Neural cell (in vitro differentiated cells): ENCODE measurements around a stretch of chr10.

DNA sequence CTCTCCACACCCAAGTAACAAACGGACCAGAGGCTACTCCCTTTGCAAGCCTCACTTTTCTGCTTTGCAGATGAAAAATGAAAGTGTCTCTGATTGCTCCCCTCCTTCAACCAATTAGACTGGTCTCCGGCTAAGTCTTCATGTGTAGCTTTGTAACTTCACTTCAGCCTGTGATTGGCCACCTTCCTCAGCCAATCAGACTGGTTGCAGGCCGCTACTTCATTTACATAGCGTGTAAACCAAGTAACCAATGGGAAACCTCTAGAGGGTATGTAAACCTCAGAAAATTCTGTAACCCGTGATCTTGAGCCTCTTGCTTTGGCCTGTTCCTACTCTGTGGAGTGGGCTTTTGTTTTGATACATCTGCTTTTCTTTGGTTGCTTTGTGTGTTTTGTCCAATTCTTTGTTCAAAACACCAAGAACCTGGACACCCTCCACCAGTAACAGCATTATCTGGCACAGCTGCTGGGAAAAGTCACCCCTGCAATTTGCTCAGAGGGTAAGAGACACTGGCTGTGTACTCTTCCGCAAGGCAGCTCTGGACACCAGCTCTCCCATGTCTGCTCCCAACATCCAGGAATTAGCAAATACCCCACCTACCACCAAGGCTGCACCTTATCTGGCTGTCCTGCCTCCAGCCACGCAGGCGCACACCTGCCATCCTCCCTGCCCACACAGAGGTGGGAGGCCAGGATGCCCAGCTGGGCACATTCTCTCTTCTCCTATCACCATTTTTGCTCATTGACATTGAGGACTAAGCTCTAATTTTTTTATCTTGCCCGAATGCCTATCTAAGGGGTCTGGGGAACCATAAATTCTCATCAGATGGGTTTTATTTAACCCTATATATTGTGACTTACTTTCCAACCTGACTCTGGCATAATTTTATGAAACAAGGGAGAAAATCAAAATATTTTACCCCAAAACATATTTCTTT lies 20.1 kb upstream of the BNIP3 start:
- RAMPAGE, long total RNA, result no peak

DNA sequence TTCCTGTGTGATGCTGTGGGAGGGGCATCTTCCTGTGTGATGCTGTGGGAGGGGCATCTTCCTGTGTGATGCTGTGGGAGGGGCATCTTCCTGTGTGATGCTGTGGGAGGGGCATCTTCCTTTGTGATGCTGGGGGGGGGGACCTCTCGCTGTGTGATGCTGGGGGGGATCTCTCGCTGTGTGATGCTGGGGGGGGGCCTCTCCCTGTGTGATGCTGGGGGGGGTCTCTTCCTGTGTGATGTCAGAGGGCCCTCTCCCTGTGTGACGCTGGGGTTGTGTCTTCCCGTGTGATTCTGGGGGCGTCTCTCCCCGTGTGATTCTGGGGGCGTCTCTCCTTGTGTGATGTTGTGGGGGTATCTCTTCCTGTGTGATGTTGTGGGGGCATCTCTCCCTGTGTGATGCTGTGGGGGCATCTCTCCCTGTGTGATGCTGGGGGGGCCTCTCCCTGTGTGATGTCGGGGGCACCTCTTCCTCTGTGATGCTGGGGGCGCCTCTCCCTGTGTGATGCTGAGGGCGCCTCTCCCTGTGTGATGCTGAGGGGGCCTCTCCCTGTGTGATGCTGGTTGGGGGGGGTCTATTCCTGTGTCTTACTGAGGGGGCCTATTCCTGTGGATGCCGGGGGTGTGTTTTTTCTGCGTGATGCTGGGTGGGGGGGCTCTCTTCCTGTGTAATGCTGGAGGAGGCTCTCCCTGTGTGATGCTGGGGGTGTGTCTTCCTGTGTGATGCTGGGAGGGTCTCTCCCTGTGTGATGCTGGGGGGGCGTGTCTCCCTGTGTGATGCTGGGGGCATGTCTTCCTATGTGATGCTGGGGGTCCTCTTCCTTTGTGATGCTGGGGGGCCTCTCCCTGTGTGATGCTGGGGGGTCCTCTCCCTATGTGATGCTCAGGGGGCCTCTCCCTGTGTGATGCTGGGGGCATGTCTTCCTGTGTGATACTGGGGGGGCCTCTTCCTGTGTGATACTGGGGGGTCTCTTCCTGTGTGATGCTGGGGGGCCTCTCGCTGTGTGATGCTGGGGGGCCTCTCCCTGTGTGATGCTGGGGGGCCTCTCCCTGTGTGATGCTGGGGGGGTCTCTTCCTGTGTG lies 27.6 kb upstream of the DPYSL4 start:
- RAMPAGE, long total RNA, result no peak

GRCh38 chr10:132336719-132337737 lies 5.0 kb downstream of the LRRC27 start:
- RAMPAGE, long total RNA, result no peak

DNA sequence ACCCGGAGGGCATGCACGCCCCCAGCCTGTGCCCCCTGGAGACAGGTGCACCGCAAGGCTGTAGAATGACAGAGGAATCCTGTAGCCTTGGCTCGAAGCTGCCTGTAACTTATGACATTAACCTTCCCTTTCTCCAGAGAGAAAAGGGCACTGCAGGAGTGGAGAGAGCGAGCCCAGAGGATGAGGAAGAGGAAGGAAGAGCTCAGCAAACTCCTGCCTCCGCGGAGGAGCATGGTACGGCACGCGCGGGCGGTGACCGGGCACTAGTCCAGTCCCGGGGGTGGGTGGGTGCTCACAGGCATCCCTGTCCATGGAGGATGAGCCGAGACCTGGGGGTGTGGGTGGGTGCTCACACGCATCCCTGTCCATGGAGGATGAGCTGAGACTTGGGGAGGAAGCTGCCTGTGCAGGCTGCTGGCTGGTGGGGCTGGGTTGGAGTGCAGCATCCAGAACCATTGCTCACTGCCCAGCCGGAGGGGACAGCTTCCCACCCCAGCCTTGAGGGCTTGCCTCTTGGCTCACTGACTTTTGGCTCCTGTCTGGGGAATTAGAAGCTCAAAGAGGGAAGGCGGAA lies 23.7 kb downstream of the LRRC27 start:
- RAMPAGE, long total RNA, result no peak

GRCh38 chr10:132411063-132412163 lies 14.4 kb downstream of the PWWP2B start:
- RAMPAGE, long total RNA, result no peak

- RAMPAGE, long total RNA, result no peak
Measured at GRCh38 chr10:132413454-132414180, 16.6 kb downstream of the PWWP2B start.

DNA sequence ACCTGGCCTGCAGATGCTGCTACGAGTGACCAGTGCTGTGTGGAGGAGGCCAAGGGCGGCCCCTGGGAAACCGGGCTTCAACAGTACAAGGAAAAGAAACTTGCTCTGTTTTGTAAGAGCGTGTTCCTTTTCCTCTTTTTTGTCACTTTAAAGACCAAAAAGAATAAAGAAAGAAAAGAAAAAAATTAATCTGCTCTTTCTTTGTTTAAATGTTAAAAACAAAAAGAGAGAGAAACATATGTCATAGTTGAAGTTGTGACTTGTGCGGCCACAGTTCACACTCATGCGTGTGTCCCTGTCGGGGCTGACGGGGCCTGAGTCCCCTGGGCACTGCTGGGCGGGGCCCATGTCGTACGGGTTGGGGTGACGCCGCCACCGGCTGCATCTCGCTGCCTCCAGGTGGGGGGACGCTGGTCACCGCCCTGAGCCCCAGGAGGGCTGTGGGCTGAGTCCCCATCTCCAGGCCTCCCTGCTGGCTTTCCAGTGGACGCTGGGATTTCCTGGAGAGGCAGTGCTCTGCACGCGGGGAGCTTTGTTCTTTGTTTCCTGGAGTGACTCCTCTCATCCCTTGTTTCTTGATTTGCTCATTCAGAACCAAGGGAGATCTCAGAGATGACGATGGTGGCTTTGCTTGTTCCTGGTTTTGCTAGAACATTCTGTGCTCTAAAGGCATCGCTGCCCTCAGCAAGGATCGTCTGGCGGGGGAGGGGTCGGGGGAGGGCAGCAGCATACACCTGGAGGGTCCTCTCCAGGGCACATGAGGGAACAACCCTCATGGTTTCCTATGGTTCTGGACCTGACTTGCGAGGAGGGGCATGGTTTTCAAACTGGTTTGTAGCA lies 20.9 kb downstream of the PWWP2B start:
- RAMPAGE, long total RNA, result no peak

GRCh38 chr10:132420284-132420443 lies 23.2 kb downstream of the PWWP2B start:
- RAMPAGE, long total RNA, result no peak

GRCh38 chr10:132448203-132449133 lies 51.5 kb downstream of the PWWP2B start:
- RAMPAGE, long total RNA, result no peak

GRCh38 chr10:132479630-132480267 lies 57.8 kb upstream of the INPP5A start:
- RAMPAGE, long total RNA, result no peak

GRCh38 chr10:132536694-132537673 lies 603 bp upstream of the INPP5A start:
- RAMPAGE, long total RNA, result no peak

GRCh38 chr10:132539392-132539968 lies 1.9 kb downstream of the INPP5A start:
- RAMPAGE, long total RNA, result no peak

DNA sequence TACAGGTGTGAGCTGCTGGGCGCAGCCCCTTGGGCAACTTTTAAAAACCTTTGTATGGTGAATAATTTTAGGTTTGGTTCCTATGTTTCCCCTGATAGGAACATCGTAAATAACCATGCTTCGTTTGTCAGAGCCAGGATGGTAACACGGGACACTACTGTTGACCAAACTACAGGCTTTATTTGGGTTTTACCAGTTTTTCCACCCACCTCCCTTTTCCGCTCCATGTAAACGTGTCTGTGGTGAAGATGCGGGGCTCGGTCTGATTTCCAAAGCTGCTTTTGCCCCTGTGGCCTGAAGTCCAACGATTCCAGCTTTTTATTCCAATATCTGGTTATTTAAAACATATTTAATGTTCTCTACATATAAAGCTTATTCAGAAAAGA lies 29.8 kb downstream of the INPP5A start:
- RAMPAGE, long total RNA, result no peak

DNA sequence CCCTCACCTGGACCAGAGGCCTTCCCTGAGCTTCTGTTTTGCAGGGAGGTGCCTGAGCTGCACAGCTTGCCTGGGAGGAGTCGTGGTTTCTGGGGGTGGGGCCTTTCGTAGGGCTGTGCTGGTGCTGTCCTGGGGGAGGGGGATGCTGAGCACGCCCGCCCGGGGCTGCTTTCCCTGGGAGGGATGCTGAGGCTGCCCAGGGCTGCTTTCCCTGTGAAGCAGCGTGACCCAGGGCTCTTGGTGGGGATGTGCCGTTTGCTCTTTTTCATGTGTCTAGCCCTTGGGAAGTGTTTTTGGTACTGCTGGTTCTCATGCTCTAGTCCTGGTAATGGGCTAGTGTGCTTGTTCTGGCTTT lies 34.7 kb downstream of the INPP5A start:
- RAMPAGE, long total RNA, result no peak

DNA sequence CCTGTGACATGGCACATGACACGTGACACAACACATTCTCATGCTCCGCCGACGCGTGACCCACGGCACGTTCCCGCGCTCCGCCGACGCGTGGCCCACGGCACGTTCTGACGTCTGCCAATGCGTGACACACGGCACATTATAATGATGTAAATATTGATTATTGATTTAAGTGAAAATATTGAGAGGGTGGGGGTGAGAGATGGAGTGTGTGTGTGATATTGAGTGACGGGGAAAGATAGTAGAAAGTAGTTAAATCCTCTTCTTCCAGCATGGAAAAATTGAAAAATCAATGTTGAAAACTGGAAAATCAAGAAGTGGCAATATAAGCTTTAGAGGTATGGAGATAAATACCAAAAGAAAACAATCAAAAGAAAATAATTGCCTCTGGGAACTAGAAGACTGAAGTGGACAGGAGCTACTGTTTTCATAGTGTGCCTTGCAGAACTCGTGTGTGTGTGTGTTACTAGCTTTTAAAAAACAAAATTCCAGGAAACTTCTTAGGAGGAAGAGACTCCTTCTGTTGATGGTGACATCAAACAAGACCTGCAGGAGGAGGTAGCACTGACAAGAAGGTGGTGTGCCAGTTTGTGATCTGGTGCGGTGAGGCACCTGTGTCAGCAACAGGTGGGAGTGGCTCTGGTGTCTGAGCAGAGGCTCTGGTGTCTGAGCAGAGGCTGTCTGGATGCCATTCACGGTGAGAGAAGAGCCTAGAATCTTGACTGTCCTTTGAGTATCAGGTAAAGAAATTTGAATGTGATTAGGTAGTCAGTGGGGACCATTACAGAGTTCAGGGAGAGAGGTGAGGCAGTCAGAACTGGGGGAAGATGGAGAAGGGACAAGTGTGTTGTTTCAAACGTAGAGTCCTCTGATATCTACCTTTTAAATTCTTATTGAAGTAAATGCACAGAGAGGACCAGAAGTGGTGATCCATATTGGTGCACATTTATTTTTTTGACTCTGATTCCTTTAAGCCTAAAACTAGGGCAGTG lies 122.7 kb downstream of the INPP5A start:
- RAMPAGE, long total RNA, result no peak

GRCh38 chr10:132740832-132741083 lies 45.2 kb downstream of the NKX6-2 start:
- RAMPAGE, long total RNA, result no peak

- RAMPAGE, long total RNA, result no peak
Measured at GRCh38 chr10:132743608-132744059, 42.3 kb downstream of the NKX6-2 start.

DNA sequence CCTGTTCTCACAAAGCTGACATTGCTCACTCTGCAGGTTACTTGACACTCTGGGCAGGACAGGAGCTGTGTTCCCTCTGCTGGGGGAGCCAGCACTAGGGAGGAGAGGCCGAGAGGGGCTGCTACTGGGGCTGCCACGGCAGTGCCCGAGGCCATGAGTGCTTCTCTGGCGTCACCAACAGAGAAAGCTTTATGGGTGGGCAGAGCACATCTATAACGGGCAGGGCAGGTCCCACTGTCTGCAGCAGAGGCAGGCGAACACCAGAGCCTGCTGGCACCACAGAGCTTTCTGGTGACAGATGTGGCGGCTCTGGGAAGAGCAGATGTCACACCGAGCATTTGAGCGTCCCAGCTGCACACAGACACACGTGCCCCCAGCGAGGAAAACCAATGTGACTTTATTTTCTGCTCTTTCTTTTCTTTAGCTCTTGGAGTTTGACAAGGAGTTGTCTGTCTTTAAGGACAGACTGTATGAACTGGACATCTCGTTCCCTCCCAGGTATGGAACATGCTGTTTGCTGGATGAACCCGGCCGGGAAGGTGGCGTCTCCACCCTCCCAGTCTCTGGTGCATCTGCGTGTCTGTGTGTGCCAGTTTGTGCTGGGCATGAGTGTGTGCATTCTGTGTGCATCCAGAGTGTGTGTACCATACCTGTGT lies 20.5 kb downstream of the NKX6-2 start:
- RAMPAGE, long total RNA, result no peak

GRCh38 chr10:132861709-132861908 lies 75.7 kb upstream of the NKX6-2 start:
- RAMPAGE, long total RNA, result no peak

GRCh38 chr10:132902698-132903106 lies 39.7 kb downstream of the CFAP46 start:
- RAMPAGE, long total RNA, result no peak